Measurements from ENCODE around the gene XPNPEP2.

DNA sequence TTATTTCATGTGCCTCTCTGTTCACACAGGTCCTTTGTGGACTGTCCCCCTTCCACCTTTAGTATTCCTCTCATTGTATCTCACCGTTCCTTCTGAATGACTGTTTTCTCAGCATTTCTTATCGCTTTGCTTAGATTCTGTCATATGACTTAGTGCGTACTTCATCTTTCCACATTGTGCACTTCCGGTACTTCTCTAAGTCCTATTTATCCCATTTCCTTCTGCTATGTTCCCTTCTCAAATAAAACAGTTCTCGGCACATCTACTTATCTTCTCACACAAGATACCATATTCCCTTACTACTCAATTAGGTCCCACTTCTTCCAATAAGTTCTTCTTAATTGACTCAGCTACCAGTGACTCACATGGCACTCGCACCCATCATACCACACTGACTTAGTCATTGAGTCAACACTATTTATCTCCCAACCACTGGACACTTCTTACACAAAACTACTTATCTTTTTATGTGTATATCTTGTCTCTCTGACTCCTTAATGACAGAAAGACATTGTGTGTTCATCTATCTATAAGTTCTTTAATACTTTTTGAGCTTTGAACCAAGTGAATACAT, 10.9 kb downstream of the CUL4B start:
- PRO-cap: no peak
- RAMPAGE, long total RNA, 4 experiments: no peak in any of the 4 experiments

- PRO-cap: no peak
- RAMPAGE, long total RNA, 4 experiments: no peak in any of the 4 experiments
Measured at GRCh38 chrX:120581671-120582031, 20.9 kb upstream of the CUL4B start.

GRCh38 chrX:120754939-120755648, 120.6 kb downstream of the CT47B1 start:
- PRO-cap: no peak
- RAMPAGE, long total RNA, 4 experiments: no peak in any of the 4 experiments

DNA sequence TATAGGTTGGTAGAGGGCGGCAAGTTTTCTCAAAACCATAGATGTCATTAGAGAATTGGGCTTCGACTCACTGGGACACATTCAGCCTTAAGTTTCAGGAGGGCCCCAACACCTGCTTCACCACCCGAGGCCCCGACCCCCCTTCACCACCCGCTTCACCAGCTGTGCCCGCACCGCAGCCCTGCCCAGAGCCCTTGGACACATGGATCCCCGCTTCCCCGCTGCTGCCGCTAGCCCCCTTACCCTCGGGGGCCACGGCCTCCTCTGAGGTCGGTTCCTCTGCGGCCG, 1.1 kb downstream of the CT47B1 start:
- PRO-cap: no peak
- RAMPAGE, long total RNA, 4 experiments: no peak in any of the 4 experiments

- PRO-cap: no peak
- RAMPAGE, long total RNA, 4 experiments: no peak in any of the 4 experiments
Measured at GRCh38 chrX:123185080-123185527, 1.0 kb downstream of the GRIA3 start.

DNA sequence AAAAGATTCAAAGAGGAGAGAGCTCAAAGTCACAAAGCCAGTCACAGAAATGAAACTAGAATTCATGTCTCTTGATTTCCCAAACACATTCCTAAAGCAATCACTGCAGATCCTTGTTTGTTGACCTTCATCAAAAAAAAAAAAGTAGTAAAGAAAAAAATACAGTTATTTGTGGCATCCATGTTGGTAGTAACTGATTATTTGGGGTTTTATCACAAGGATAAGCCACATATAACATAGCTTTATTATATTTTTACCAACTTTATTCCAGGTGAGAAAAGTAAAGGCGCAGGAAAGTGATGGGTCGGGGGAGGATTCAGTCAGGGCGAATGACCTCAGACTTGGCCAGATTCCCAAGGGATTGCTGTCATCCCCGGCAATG, 17.5 kb downstream of the GRIA3 start:
- PRO-cap: no peak
- RAMPAGE, long total RNA, 4 experiments: no peak in any of the 4 experiments

GRCh38 chrX:124217350-124218326, 114.8 kb upstream of the TEX13D start:
- PRO-cap: no peak
- RAMPAGE, long total RNA, 4 experiments: no peak in any of the 4 experiments

GRCh38 chrX:124984119-124984639, 335.5 kb upstream of the TEX13C start:
- PRO-cap: no peak
- RAMPAGE, long total RNA, 4 experiments: no peak in any of the 4 experiments

DNA sequence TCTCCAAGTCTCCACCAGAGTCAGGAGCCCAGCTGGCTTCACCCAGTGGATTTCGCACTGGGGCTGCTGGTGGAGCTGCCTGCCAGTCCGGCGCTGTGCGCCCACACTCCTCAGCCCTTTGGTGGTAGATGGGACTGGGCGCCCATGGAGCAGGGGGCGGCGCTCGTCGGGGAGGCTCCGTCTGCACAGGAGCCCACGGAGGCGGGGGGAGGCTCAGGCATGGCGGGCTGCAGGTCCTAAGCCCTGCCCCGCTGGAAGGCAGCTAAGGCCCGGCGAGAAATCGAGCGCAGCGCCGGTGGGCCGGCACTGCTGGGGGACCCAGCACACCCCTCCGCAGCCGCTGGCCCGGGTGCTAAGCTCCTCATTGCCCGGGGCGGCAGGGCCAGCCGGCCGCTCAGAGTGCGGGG, 370.8 kb downstream of the TEX13C start:
- PRO-cap: no peak
- RAMPAGE, long total RNA, 4 experiments: no peak in any of the 4 experiments

- PRO-cap: no peak
- RAMPAGE, long total RNA, 4 experiments: no peak in any of the 4 experiments
Measured at GRCh38 chrX:126459884-126460709, 92.5 kb downstream of the DCAF12L1 start.

- PRO-cap: no peak
- RAMPAGE, long total RNA, 4 experiments: no peak in any of the 4 experiments
Measured at GRCh38 chrX:126756470-126756890, 63.0 kb upstream of the PRR32 start.

DNA sequence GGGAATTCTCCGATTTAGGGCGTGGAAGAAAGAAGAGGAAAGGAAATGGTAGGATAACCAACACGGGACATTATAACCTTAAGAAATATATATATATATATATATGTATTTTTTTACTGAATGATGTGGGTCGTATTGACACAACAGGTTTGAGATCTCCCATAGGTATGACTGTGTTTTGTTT, 275 bp upstream of the OCRL start:
- PRO-cap: no peak
- RAMPAGE, long total RNA, 4 experiments: no peak in any of the 4 experiments

- PRO-cap: no peak
- RAMPAGE, long total RNA, 4 experiments: no peak in any of the 4 experiments
Measured at GRCh38 chrX:129577442-129577923, 37.4 kb downstream of the OCRL start.

DNA sequence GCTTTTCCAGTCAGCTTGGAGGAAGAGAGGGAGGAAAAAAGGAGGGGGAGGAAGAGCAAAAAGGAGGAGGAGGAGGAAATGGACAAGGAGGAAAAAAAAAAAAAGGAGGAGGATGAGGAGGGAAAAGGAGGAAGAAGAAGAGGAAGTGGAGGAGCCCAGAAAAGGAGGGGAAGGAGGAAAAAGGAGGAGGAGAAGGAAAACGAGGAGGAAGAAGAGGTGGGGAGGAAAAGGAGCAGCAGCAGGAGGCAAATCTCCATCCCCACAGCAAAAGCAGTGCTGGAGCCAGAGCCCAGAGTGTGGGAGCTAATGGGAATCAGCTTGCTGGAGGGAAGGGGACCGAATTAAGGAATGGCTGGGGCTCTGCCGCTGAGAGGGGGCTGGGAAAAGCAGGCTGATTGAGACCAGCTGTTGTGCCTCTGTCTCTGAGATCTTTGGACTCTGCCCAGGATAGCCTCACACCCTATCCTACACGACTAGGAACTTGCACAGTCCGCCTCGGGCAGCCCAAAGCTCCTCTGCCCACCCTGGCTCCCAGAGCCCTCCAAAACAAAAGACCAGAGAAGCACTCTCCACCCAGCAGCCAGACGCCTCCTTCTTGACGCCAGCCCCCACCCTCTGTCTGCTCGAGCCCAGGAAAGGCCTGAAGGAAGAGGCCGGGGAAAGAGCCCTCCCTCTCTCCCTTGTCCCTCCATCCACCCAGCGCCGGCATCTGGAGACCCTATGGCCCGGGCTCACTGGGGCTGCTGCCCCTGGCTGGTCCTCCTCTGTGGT, at the start of gene XPNPEP2:
Gene XPNPEP2, plus strand, starts transcription at position 486 of the 771 bp plus-strand sequence.
- PRO-cap: no peak
- RAMPAGE, long total RNA, 4 experiments: start-site peak on the plus strand in 1 of 4 experiments, centred at position 633 of the sequence, 8 reads per replicate

- PRO-cap: no peak
- RAMPAGE, long total RNA, 4 experiments: no peak in any of the 4 experiments
Measured at GRCh38 chrX:129787505-129787878, 7.7 kb downstream of the SASH3 start.

- PRO-cap: no peak
- RAMPAGE, long total RNA, 4 experiments: start-site peak on the minus strand in 1 of 4 experiments, at chrX:129843400-129843445 at its widest, 21 reads per replicate
Measured at GRCh38 chrX:129842541-129843668, 781 bp downstream of the ZDHHC9 start.

DNA sequence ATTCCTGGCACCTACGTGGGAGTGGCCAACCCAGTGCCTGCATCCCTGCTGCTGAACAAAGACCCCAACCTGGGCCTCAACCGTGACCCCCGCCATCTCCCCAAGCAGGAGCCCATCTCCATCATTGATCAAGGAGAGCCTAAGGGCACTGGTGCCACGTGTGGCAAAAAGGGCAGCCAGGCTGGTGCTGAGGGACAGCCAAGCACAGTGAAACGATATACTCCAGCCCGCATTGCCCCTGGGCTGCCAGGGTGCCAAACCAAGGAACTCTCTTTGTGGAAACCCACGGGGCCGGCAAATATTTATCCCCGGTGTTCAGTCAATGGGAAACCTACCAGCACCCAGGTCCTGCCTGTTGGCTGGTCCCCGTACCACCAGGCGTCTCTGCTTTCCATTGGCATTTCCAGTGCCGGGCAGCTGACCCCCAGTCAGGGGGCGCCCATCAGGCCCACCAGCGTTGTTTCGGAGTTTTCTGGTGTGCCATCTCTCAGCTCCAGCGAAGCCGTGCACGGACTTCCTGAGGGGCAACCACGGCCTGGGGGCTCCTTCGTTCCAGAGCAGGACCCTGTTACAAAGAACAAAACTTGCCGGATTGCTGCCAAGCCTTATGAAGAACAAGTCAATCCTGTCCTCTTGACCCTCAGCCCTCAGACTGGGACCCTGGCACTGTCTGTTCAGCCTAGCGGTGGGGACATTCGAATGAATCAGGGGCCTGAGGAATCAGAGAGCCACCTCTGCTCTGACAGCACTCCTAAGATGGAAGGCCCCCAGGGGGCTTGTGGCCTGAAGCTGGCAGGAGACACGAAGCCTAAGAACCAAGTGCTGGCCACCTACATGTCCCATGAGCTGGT, 32.7 kb downstream of the BCORL1 start:
- PRO-cap: no peak
- RAMPAGE, long total RNA, 4 experiments: no peak in any of the 4 experiments

- PRO-cap: no peak
- RAMPAGE, long total RNA, 4 experiments: no peak in any of the 4 experiments
Measured at GRCh38 chrX:130097523-130098232, 12.6 kb downstream of the ELF4 start.

DNA sequence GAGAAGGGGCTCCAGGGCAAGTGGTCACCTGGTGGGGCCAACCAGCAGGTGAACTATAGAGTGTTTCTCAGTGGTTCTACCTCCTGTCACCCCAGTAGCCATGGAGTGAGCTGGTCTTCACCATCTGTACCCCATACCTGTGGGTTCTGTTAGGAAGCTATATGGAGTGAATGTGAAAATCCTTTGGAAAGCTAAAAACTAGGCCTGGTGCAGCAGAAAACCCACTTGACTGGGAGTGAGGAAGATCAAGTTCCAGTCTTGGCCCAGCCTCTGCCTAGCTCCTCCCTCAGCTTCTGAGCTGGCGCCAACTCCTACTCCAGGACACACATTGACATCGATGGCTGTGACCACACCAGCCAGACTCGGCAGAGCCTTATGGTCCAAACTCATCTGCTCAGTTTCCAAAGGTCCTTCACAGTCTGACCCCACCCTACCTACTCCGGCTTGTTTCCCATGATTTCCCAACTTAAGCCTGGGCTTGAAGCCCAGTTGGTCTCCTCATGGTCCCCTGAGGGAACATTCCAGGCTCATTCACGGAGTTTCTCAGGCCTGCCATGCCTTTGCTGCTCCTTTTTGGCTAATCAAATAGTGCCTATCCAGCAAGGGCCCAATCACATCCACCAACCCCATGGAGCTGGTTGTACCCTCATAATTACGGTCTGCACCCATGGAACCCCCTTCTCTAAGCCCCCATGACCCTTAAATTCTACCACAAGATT, 10.2 kb downstream of the ELF4 start:
- PRO-cap: no peak
- RAMPAGE, long total RNA, 4 experiments: no peak in any of the 4 experiments

DNA sequence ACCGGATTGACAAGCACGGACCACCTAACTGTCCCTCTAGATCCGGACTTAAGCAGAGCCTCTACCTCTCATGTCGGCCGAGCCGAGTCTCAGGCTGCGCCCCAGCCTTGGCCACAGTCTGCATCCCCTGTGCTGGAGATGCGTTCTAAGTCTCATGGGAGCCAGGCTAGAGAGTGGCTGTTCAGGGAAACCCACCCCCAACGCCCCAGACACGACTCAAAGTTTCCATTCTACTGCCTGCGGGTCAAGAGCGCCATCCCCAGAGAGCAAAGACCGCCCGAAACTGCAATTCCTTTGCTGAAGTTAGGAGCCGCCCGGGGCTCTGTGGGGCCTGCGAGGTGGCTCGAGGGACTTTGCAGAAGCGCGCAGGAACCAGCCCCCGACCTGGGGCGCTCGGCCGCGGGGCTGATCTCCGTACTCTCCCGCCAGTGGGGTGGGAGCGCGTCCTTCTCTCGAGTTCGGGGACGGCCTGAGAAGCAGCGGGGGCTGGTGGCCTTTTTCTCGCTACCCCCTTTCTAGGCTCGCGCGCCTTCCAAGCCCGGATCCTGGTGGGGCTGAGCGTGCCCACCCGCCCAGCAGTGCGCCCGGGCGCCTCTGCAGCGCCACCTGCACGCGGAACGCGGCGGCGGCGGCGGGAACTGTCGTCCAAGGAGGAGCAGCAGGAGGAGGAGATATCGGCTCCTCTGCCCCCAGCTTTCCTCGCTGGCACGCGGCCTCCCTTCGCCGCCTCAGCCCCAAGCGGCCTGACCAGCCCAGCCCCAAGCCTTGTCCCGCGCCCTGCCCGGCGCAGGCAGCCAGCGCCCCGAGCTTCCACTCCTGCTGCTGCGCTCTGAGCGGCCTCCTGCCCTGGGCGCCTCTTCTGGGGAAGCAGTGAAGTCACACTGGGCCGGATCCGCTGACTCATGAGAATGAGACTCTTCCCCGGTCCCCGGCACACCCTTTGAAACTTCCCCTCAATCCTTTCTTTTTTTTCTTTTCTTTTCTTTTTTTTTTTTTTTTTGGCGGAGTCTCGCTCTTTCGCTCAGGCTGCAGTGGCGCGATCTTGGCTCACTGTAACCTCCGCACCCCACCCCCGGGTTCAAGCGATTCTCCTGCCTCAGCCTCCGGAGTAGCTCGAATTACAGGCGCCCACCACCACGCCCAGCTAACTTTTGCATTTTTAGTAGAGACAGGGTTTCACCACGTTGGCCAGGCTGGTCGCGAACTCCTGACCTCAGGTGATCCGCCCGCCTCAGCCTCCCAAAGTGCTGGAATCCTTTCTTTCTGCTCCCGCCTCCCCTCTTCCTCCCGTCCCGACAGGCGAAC, 10.4 kb upstream of the ELF4 start:
- PRO-cap: unidirectional peak, minus-strand start at position 831 of the sequence
- RAMPAGE, long total RNA, 4 experiments: no peak in any of the 4 experiments

Measured in suprapubic skin (tissue), 4 donors.